Aorta (tissue), 1 donor: ENCODE measurements around the genes CENPH and MRPS36.

- PRO-cap, result no peak
These were observed 25.9 kb downstream of the PIK3R1 start for GRCh38 chr5:68241374-68242014.

- PRO-cap, result no peak
These were observed 49.8 kb downstream of the PIK3R1 start for GRCh38 chr5:68265230-68265807.

DNA sequence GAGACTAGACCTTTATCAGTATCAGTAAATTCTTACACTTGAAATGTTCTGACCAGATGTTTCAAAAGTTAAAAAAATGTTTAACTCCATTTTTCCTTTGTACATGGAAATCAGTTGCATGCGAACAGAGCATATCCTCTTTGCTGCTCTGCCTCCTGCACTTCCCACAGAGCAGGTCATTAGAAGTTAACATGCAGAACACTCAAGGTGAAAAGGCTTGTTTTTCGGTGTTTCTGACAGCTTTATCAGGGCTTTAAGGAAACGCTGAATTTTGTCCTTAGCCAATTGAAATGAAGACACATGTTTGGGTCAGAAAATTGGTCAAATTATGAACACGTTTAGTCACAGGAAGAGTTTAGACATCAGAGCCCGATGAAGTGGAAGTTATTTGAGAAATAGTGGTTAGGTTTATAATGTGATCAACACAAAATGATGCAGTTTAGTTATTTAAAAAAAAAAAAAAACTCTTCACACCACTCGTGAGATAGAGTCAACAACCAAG, 59.6 kb downstream of the PIK3R1 start:
- PRO-cap, result no peak

DNA sequence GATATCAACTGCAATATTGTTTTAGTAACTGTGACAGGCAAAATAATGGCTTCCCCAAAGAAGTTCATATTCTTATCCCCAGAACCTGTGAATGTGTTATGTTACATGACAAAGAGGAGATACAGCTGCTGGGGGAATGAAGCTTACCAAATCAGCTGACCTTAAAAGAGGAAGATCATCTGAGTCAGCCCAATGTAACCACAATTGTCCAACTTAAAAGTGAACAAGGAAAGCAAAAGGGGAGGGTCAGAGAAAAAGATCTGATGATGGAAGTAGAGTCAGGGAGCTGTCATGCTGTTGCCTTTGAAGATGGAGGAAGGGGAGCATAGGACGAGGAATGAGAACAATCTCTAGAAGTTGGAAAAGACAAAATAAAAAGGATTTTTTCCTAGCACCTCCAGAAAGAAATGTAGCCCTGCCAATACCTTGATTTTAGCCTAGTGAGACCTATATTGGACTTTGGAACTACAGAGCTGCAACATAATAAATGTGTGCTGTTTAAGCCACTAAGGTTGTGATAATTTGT, 115.7 kb downstream of the PIK3R1 start:
- PRO-cap, result no peak

DNA sequence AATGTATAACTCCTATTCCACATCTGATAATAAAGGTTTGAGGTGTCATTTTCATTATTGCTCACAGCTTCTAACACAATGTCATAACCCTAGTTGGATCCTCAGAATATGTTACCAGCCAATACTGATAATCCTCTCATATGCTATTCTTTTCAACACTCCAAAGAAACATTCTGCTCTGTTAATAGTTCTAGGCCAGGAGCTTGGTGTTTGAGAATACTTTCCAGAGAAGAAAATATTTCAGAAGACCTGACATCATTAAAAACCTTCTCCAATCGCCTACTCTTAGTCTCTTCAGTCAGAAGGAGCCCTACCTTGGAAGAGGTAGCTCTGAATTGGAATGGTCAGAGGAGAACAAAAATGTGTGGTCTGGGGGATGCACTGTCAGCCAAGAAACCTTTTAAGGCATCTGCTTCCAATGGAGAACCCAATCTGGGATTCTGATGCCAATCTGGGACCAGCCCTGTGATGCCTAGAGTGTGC, 127.3 kb downstream of the PIK3R1 start:
- PRO-cap, result no peak

- PRO-cap, result no peak
These were observed 127.9 kb downstream of the PIK3R1 start for GRCh38 chr5:68343342-68343960.

GRCh38 chr5:68396503-68397125, 181.1 kb downstream of the PIK3R1 start:
- PRO-cap, result no peak

GRCh38 chr5:68710551-68710918, 383.3 kb upstream of the SLC30A5 start:
- PRO-cap, result no peak

DNA sequence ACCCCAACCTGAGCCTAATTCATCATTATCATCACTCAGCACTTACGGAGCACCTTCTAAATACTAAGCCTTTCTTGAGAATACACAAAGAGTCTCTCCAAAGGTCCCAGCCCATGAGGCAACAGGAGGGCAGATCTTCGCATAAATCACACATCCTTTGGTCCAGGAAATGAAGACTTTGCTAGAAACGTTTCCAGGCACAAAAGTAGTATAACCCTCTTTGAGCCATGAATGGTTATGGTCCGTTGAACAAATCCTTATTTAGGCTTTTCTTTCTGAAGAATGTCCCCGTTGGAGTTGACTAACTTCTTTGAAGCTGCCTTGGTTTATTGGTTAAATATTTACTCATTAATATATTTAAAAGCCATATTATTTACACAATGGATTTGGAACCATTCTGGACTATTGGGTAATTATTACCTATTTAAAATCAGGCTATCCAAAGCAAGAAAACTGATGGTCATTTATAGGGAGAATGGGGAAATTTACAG, 347.7 kb upstream of the SLC30A5 start:
- PRO-cap, result no peak

GRCh38 chr5:69188700-69189982, at the start of gene CENPH:
CENPH (plus strand) TSS chr5:69189583.
- PRO-cap, result no peak

DNA sequence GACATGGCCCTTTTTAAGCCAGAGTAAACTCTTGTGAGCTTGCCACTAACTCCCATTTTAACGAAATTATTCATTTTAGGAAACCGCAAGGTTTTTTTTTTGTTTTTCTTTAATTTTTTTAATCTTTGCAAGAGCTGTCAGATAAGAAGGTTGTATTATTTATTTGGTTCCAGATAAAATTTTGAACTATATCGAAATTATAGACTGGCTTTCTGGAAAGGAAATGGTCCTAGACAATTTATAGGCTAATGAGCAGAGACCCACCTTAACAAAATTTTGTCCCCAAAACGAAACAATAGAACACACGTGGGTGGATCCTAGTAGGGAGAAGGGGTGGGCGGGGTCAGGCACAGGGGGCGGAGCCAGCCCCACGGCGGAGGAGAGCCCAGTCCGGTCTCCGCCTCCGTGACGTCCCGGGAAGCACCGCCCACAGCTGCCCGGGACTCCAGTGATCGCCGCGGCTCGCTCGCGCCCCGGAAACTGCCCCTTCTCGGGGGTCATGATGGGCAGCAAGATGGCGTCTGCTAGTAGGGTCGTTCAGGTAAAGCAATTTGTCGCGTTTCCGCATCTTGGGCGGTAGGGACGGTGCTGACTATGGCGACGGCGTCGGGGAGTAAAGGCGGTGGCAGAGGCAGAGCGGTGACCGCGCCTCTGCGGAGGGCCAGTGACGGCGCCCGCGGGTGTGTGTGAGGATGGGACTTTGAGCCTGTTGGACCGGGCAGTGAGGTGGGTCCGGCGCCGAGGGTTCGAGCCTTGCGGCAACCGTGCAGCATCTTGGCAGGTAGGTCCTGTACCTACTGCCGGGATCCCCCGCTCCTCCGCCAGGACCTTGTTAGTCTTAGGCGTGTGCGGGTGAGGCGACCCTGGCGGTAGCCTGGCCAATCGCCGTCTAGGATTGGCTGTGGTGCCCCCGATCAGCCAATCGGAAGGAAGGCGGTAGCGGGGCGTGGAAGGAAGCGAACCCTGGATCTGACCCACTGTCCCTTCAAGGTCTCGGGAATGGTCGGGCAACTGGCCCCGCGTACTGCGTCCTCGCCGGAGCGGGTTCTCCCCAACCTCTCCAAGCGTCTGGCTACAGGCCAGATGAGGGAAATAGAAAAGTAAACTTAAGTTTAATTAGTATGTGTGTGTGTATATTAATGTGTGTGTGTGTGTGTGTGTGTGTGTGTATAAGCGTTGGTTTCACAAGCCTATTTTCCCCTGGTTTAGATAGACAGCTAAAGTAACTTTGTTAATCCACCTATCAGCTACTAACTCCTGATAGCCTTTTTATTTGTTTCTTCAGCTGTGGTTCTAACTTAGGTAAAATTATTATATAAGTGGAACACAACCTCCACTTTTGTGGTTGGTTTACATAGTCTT, at the start of gene MRPS36:
Gene MRPS36, plus strand, starts transcription at position 430 of the 1,362 bp plus-strand sequence.
- PRO-cap, result no peak

DNA sequence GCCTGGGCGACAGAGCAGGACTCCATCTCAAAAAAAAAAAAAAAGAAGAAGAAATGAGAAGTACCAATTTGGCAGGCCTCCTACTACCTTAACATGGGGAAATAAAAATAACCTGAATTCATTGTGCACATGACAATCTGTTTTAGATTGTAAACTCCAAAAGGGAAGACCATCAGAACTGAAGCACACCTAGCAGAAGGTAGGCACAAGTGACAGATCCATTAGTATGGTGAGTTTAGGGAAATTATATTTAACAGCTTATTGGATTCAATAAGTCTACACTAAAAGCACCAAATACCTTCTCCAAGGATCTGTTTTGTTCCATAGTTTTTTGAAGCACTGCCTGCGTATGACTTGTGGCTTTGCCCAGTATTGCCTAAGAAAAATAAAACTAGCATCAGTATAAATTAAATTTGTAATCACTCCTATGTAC, 24.9 kb downstream of the CCDC125 start:
- PRO-cap, result no peak

GRCh38 chr5:71509355-71510276, 54.2 kb downstream of the BDP1 start:
- PRO-cap, result no peak

DNA sequence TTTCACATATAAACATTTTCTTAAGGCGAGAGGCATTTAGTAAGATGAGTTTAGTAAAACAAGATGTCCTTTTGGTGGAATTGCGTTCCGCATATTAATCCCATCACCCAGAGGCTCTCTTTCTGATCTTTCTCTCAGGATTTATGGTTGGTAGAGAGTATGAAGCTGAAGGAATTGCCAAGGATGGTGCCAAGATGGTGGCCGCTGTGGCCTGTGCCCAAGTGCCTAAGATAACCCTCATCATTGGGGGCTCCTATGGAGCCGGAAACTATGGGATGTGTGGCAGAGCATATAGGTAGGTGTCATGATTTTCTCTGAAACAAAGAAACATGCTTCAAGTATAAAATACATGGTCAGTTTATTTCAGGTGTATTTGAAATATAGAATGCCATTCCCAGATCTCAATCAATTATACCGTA, 61.8 kb downstream of the MCCC2 start:
- PRO-cap, result no peak

- PRO-cap, result no peak
These were observed 30.5 kb downstream of the CARTPT start for GRCh38 chr5:71749542-71749948.

DNA sequence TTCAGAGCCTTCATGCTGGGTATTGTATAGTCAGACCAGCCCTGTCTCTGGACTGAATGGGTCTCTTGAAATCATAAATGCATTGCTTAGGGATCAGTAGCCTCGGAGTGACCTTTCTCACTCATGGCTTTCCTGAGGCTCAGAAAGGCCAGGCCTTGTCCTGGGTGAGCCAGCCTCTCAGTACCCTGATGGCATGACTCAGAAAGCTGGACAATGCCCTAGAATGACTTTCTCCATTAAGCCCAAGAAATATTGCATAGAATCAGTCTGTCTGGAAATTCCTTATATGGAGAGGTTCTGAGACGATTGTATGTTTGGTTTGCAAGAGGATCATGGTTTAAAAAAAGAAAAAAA, 34.1 kb downstream of the MAP1B start:
- PRO-cap, result no peak

GRCh38 chr5:72244658-72245140, 75.3 kb downstream of the MRPS27 start:
- PRO-cap, result no peak

DNA sequence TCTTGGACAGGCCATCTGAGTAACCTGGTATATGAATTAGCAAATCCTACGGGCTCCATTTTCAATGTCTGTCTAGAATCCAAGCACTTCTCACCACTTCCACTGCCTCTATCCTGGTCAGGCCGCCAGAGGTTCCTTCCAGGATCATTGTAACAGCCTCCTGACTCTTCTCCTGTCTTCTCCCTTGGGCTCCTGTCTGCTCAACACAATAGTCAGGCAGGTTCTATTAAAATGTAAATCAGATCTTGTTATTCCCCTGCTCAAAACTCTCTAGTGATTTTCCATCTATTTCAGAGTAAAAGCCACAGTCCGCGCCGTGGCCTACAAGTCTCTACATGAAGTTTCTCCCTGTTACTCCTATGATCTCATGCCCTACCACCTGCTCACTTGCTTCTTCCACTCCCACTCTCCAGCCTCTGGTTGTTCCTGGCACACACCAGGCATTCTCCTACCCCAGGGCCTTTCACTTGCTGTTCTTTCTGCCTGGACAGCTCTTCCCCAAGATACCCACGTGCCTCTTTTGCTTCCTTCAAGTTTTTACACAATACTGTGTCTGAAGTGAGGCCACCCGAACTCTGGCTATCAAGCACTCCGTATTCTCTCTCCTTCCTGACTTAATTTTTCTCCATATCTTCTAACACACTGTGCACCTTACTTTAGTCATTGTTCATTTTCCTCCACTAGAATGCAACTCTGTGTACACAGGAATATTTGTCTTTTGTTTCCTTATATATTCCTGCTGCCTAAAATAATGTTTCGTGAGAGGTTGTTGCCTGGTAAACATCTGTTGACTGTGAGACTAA, 21.6 kb downstream of the ZNF366 start:
- PRO-cap, result no peak

DNA sequence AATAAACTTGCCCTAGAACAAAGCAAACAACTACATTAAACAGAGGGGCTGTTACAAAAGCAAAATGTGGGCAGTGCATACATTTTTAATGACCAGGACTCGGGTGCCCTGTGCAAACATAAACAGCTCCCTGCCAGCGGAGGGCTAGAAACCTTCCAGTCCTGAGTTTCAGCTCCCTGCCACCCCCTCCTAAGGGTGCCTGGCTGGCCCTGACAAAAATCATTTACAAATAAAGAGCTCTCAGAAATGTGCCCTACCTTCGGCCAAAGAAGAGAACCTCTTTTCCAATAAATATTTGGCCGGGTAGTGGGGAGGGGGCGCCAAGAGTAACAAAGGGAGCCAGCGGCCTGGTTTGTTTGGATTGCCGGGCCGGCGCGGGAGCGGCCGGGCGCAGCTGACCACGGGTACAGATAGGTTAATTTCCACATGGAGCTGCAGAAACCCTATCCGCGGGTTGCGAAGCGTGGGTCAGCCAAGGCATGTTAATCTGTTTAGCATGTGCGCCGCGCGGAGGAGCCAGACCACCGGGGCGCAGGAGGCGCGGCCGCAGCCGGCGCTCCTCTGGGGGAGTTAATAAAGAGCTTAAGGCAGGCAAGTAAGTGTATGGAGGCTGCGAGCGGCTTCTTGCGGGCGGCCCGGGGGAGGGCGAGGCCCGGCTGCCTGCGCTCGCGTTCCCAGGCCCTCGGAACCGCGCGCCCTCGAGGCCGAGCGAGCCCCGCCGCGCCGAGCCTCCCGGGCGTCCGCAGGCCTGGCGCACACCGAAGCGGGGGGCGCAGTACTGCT, 29.3 kb downstream of the FOXD1 start:
- PRO-cap, result no peak

DNA sequence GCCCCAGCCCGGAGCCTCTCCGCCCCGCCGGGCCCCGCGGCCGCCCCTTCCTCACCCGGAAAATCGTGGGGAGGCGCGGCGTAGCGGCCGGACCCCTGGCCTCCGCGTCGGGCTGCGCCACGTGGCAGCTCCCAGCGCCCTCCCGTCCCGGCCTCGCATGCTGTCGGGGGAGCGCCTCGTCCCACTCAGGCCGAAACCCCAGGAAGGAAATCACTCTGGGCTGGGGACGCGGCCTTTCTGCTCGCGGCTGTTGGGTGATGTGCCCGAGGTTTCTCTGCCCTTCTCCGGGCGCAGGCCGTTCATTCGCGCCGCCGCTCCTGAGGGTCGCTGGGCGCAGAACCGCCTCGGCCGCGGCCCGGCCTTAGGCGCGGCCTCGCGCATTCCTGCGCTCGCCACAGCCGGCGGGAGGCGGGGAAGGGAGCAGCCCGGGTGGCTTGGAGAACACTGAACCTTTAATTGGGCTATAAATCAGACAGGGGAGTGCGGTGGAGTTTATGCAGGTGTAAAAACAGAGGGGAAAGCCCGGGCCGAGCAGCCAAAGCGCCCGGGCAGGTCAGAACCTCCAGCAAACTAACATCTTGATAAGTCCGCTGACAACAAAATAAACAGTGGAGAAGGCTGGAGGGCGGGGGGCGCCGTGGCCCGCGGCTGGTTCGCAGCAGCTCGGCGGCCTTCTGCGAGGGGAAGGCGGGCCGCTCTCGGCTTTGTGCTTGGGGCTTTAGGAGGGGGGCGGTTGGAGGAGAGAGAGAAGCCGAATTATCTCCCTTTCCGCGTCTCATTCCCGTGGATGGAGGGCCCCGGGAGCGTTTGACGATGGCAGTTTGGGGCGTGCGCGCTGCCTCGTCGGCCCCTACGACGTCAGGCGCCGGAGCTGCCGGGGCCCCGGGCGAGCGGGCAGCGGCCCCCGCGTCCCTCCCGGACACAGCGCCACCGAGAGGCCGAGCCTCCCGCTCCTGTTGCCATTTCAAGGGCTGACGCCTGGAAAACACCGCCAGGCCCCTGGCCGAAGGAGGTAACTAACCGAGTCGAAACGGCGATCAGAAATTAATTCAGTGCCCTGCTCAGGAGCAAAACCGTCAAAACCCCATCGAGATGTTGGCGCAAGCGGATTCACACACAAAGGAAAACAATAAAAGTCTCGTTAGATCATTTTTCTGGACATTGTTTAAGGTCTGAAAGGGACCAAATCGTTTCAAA, 11.4 kb downstream of the FOXD1 start:
- PRO-cap, result bidirectional peak, plus-strand start at position 967 of the sequence, minus-strand start at position 809 of the sequence